SK-N-MC (cell line): ENCODE data around the genes CD209, FBN3, ZNF414, OR7G2 and ZNF562.

DNA sequence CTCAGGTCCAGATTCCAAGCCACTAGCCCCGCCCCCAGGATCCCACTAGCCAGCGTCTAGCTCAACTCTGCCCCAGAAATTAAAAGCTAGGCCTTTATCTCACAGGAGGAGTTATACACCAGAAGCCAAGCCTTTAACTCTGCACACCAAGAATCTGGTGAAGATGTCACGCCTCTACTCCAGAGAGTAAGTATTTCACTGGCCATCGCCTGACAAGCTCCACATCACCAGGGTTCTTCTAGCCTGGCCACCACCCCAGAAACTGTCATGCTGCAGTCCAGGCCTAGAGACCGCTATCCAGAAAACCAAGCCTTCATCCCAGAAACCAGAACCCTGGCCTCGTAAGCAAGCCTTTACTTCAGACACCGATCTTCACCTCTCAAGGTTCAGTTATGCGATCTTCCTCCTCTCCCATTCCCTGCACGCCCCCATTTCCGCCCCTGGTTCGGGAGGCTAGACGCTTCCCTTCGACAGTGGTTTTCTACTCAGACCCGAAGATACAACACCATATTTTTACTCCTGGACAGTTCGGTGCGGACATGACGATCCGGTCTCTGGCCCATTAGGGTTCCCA is 471 bp downstream of the XAB2 start:
- RRBS = no CpG with 5 or more reads among the region's 18 CpGs

- RRBS = no CpG with 5 or more reads among the region's 6 CpGs
Measured at GRCh38 chr19:7635675-7636063, 1.2 kb upstream of the STXBP2 start.

DNA sequence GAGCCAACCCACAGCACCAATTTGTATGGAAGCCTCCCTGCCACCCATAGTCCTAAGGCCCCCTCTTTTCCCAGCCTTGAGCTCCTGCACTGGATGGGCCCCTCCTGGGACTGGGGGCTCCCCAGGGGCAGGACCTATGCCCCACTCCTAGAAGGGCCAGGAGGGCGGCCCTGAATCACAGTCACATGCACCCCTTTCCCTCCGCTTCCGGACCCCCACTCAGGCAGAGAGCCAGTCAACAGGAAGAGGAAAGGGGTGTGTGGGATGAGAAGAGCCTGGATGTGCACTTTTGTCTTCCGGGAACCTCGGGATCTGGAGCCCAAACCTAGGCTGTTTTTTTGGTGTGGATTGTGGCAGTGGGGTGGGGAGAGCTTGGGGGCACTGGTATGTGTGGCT is 5.1 kb upstream of the FCER2 start:
- RRBS = 41% methylated on average over 2 of the region's 5 CpGs

- RRBS = no CpG with 5 or more reads among the region's 3 CpGs
Measured at GRCh38 chr19:7747377-7747763, at the start of gene CD209. Gene CD209, minus strand, starts transcription at chr19:7747534.

GRCh38 chr19:7789357-7789965 is 26.4 kb downstream of the CLEC4M start:
- RRBS = 3% methylated on average over 2 of the region's 36 CpGs

- RRBS = 68% methylated on average over 9 of the region's 43 CpGs
Measured at GRCh38 chr19:7873537-7874102, 570 bp downstream of the PRR36 start.

DNA sequence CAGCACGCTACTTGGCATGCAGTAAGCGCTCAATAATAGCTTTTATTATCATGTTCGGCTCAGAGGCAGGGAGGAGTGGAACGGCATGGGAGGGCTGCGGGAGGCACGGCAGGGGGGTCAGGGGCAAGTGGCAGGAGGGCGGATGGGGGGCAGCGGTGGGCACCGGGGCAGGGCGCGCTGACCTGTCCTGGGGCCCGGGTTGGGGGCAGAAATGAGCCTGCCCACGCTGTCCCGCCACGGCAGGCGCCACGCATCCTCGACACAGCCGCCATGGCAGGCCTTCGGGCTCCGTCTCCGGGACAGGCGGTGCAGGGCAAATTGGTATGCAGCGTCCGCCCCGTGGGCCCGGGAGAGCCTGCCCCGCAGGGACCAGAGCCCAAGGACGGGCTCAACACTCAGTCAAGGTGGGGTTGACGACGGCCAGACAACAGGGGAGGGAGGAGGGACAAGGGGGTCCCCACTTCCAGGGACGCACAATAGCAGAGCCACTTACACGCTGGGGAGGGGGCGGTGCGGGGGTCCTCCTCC is 1.4 kb downstream of the CTXN1 start:
- RRBS = 69% methylated on average over 11 of the region's 35 CpGs

- RRBS = no CpG with 5 or more reads among the region's 11 CpGs
Measured at GRCh38 chr19:7937829-7938440, 5.5 kb downstream of the TIMM44 start.

DNA sequence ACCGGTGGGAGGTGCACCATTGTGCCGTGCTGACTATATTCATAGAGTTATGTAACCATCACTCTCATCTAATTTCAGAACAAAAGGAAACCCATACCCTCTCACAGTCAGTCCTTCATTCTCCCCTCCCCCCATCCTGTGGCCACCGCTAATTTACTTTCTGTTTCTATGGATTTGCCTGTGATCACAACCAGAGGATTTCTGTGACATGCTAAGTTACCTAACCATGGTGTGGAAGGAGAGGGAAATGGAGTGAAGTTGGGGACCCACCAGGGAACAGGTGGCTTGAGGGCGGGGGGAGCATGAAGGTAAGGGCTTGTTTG is 461 bp upstream of the CCL25 start:
- RRBS = no CpG with 5 or more reads among the region's 4 CpGs

DNA sequence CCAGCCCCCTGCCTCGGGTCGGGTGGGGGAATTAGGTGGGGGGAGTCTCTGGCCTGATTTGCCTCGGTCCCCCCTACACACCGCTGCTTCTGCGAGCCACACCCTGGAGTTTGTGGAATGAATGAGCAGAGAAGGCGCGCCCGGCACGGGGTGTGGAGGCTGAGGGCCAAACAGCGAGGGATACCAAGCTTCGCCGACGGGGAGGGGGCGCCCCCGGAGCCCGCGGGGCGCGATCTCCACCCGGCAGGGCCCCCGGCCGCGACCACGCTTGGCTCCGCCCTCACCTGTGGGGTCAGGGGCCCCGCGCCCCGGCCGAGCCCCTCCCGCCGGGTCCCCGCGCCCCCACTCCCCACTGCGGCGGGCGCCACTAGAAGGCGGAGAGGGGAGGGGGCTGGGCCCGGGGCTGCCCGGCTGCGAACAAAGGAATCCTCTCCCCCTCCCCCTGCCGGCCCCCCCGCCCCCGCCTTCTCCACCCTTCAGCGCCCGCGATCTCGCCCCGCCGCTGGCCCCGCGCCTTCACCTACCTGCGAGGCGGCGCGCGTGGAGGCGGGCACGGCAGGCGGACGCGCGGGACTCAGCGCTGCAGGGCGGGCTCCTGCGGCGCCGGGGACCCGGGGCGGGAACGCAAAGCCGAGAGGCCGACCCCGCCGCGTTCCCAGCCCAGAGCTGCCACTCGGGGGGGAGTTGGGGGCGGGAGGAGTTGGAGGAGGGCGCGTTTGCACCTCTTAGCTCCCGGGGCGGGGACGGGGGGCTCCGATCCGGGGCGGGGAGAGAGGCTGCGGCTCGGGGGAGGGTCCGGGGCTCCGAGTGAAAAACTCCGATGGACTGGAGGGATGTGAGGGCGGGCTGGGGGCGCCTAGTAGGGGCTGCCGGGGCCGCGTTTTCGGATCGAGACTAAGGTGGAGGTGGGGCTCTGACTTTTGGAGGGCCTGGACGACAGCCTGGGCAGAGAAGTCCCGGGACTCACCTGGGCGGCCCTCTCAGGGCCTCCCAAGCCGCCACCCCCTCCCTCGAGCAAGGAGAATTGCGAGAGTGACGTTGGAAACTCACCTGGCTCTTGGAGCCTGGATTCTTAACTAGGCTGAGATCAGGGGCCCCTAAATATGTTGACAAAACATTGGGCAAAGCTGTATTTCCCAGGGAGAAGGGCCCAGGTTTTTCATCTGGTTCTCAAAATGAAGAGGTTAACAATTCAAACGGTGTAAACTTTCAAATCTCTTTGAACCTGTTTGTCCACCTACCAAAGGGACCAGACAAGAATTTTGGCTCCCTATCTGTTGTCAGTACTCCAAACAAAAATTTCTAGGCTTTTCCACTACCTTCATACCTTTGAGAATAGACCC is at the start of gene FBN3:
TSS of gene FBN3 (minus strand) at position 668 of the 1,343 bp plus-strand sequence.
- RRBS = 7% methylated on average over 39 of the region's 105 CpGs

DNA sequence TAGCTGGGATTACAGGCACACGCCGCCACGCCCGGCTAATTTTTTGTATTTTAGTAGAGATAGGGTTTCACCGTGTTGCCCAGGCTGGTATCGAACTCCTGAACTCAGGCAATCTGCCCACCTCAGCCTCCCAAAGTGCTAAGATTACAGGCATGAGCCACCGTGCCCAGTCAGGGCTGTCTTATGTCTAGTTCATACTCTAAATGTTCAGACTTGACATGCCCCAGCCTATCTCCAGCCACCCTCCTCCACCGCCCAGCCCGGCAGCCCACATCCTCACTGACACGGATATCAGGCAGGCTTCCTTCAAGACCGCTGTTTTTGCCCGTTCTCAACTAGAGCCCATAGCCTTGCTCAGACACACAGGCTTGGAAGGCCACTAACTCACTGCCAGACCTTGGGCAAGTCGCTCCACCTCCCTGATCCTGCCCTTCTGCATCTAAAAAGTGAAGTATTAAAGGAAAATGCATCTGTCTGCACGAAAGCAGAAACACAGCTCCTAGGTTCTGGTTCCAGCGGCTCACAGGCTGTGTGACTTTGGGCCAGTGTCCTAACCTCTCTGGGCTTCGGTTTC is 14.7 kb upstream of the CERS4 start:
- RRBS = no CpG with 5 or more reads among the region's 16 CpGs

DNA sequence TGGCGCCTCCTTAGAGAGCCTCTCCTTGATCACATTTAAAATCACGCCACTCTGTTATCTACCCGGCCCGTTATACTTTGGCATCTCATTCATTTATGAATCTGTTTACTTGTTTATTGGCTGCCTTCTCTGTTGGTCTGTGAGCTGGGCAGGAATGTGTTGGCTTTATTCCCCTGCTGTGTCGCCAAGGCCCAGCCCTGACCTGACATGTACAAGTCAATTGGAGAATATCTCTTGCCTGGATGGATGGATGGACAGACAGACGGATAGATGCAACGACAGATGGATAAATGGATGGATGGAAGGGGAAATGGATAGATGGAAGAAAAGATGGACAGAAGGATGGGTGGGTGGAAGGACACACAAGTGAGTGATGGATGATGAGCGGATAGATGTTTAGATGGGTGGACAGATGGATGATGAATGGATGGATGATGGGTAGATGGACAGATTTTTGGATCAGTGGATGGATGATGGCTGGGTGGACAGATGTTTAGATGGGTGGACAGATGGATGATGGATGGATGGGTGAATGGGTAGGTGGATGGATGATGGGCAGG is 39.0 kb downstream of the CERS4 start:
- RRBS = no CpG with 5 or more reads among the region's 8 CpGs

DNA sequence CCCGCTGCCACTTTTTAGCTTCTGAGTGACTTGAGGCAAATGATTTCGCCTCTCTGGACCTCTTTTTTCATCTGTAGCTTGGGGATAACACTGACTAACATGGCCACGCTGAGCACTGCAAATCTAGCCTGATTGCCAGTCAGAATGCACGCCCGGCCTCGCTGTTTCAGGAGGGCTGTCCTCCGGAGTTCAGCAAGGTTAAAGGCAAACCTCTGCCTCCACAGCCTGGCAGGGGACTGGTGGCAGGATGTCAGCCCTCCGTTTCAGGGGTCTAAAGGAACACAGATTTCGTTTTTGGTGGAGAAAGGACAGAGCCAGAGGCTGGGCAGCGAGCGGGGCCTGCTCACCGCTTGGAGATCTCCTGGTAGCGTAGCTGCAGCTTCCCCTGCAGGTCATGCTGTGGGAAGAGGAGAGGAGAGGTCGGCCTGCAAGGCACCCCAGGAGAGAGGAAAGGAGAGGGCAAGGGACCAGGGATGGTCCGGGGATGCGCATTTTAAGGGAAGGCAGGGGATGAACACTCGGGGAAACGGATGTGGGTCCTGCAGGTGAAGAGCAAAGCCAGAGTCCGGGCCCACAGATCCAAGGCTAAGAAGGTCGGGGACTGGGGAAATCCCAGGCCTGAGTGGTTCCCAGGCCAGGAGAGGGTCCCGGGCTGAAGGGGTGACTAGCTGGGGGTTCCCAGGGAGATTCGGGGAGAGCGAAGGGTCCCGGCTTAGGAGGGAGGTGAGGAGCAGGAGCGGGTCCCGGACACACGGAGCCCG is 485 bp downstream of the NDUFA7 start:
- RRBS = under 1% methylated on average over 12 of the region's 28 CpGs

- RRBS = no CpG with 5 or more reads among the region's 2 CpGs
Measured at GRCh38 chr19:8469405-8469676, 24.6 kb downstream of the HNRNPM start.

DNA sequence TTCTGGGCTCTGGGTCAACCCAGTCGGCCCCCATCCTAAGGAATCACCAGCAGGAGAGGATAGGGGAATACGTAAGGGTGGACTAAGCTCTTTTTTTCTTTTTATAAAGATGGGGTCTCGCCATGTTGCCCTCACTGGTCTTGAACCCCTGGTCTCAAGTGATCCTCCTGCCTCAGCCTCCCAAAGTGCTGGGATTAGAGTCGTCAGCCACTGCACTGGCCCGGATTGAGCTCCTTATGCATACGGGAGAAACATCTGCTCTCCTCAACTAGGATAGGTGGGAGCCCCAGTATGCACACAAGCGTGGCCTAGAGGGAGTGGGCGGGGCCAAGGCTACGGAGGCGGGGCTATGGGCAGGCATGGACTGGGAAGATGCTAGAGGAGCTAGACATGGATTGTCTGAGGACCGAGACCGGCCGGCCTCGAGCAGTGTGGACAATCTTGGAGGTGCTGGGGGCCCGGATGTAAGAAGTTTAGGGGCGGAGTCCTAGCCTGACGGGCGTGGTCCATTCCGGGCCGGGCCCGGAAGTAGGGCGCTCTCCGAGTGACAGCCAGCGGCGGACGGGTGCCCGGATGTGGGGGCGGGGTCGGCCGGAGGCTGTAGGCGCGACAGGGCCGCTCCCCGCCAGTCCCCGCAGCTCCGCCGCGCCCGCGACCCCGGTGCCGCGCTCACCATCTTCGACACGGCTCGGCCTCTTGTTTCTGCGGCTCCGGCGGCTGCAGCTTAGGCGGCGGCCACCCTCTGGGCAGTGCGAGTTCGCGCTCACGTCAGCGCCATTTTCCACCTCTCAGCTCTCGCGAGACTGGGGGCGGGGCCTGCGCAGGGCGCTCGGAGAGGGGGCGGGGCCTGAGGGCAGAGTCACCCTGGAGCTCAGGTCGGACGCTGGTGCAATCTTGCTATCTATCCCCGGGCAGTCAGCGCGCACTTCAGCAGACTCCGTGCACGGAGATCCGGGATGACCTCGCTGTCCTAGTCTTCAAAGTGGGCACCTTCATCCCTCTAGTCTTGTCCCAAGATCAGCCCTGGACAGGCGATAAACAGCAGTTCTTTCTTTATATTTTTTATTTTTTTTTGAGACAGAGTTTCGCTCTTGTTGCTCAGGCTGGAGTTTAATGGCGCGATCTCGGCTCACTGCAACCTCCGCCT is at the start of gene ZNF414:
TSS of gene ZNF414 (minus strand) at position 797 of the 1,147 bp plus-strand sequence.
- RRBS = 1% methylated on average over 34 of the region's 78 CpGs

- RRBS = 89% methylated on average over 4 of the region's 17 CpGs
Measured at GRCh38 chr19:8639997-8640954, 9.8 kb downstream of the NFILZ start.

GRCh38 chr19:9107231-9107823 is at the start of gene OR7G2:
Gene OR7G2, minus strand, starts transcription at chr19:9107475.
- RRBS = no CpG with 5 or more reads among the region's 9 CpGs

- RRBS = no CpG with 5 or more reads among the region's 4 CpGs
Measured at GRCh38 chr19:9423119-9423497, 12.3 kb downstream of the ZNF266 start.

- RRBS = 16% methylated on average over 15 of the region's 31 CpGs
Measured at GRCh38 chr19:9674764-9675283, at the start of gene ZNF562. Gene ZNF562, minus strand, starts transcription at chr19:9675100.

DNA sequence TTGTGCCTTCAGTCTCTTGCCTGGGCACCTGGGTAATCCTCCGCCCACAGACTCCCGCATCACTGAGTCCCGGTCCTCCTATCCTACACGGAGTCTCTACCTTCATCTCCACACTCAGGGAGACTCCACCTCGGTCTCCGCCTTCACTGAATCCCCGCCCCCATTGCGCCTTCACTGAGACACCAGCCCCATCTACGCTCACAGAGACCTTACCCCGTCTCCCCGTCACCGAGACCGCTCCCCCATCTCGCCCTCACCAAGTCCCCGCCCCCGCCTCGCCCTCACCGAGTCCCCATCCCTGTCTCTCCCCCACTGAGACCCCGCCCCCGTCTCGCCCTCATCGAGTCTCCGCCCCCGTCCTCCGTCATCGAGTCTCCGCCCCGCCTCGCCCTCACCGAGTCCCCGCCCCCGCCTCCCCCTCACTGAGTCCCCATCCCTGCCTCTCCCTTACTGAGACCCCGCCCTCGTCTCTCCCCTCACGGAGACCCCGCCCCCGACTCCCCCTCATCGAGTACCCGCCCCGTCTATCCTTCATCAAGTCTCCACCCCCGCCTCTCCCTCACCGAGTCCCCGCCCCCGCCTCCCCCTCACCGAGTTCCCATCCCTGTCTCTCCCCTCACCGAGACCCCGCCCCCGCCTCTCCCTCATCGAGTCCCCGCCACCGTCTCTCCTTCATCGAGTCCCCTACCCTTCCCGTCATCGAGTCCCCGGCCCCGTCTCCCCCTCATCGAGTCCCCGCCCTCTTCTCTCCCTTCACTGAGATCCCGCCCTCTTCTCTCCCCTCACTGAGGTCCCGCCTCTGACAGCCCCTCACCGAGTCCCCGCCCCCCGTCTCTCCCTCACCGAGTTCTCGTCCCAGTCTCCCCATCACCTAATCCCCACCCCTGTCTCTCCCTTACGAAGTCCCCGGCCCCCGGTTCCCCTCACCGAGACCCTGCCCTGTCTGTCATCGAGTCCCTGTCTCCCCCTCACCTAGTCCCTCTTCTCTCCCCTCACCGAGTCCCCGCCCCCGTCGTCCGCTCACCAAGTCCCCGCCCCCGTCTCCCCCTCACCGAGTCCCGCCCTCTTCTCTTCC is 23.3 kb upstream of the ZNF846 start:
- RRBS = no CpG with 5 or more reads among the region's 79 CpGs